HGPS cell (cell line): ENCODE measurements around the genes MAFF, TMEM184B, CBY1 and TOMM22.

GRCh38 chr22:37752265-37753187, 52.5 kb upstream of the H1-0 start:
- RRBS = 6% methylated on average over 5 of the region's 17 CpGs

DNA sequence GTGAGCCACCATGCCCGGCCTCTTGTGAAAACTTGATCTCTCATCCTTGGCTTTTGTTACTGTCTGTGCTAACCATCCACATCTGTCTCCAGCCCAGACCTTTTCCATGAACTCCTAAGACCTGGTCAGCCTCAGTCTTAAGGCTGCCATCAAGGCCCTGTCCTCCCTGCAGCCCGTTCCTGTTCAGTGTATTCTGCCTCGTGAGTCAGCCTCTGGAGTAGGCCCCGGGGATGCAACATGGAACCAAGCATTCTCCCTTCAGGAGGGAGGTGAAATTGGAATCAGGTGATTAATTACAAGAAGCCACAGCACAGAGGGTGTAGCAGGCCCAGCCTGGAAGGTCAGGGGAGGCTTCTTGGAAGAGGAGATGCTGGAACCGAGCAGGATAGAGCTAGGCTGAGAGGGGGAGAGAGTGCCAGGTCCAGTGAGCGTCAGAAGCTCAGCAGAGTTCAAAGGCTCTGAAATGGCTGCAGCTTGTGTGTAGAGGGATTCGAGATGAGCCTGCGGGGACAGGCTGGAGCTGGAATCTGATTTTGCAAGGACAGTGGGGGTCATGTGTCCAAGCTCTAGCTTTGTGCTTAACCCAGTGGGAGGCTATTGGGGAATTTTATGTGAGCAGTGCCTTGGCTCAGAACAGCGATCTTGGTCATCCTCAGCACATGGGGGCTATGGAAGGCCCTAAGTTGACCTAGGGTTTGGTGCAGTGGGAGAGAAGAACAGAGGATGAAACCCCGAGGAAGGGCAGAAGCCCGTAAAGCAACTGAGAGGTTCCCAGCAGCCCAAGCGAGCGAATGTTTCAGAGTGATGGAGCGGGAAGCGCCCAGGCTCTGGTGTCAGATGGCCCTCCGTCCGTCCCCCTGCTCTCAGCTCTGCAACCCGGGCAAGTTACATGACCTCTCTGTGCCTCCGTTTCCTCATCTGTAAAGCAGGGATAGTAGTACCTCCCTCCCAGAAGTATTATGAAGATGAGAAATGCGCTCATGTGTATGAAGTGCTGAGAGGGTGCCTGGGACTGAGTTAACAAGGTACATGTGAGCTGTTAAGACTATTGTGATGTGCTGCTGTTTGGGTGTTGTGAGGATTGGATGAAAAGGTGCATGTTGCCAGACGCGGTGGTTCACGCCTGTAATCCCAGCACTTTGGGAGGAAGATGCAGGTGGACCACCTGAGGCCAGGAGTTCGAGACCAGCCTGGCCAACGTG, 25.3 kb upstream of the H1-0 start:
- RRBS = no CpG with 5 or more reads among the region's 25 CpGs

DNA sequence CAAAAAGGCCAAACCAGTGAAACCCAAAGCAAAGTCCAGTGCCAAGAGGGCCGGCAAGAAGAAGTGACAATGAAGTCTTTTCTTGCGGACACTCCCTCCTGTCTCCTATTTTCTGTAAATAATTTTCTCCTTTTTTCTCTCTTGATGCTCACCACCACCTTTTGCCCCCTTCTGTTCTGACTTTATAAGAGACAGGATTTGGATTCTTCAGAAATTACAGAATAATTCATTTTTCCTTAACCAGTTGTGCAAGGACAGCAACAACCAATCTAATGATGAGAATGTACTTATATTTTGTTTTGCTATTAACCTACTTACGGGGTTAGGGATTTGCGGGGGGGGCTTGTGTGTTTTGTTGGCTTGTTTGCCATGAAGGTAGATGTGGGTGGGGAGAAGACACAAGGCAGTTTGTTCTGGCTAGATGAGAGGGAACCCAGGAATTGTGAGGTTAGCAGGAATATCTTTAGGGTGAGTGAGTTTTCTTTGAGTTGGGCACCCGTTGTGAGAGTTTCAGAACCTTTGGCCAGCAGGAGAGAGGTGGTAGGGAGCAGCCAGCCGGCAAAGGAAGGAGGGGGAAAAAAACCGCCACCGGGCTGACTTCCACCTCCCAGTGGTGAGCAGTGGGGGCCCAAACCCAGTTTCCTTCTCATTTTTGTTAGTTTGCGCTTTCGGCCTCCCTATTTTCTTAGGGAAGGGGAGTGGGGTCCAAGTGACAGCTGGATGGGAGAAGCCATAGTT, 1.2 kb downstream of the H1-0 start:
- RRBS = 8% methylated on average over 1 of the region's 10 CpGs

GRCh38 chr22:37862653-37863282, 13.5 kb downstream of the EIF3L start:
- RRBS = no CpG with 5 or more reads among the region's 4 CpGs

DNA sequence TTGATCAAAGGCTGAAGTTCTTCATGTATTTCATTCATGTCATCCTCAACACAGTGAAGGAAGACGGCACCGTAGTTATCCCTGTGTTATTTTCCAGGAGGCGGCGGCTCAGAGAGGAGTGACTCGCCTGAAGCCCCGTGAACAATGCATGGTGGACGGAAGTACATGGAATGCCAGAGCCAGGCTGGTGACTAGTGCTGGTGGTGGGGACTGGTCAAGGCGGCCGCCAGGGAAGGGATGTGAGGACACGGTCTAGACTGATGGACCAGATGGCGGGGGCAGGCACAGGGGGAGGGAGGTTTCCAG, 16.3 kb upstream of the PICK1 start:
- RRBS = no CpG with 5 or more reads among the region's 11 CpGs

DNA sequence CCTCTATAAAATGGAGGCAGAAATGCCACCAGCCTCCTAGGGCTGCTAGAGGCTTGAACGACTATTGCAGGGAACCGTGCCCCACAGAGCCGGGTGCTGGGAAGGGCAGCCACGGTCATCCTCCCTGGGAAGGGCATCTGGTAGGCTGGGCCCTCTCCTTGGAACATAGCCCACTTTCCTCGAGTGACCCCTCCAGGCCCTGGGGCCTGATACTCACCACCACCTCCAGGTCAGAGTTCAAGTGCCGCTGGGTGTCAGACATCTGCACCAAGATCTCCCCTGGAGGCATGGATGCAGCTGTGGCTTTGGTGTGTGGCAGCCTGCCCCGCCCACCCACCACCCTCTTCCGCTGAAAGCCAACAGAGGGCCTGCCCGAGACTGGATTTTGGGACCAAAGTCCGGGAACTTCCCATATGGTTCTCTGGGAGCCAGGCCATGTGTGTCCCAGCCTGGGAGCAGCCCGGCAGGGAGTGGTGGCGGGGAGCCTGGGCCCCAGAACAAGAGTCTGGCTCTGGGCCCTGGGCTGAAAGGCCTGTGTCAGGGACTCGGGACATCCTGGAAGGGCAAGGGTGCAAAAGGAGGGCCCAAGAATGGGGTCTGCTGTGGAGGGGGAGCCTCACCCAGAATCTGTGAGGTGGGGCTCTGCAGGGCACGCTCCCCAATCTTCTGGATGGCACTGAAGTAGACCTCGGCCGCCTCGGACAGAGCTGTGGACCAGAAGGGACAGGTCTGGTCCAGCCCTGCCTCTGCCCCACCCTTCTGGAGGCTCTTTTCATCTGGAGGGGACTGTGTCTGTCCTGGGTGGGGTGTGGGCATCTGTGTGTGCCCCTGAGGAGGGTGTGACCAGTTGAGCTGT, 2.6 kb downstream of the BAIAP2L2 start:
- RRBS = 22% methylated on average over 2 of the region's 17 CpGs

GRCh38 chr22:38201394-38202314, at the start of gene MAFF:
Gene MAFF (plus strand): TSS chr22:38201994.
- RRBS = 2% methylated on average over 46 of the region's 77 CpGs

GRCh38 chr22:38272878-38273588, at the start of gene TMEM184B:
Gene TMEM184B (minus strand): TSS chr22:38273010.
- RRBS = 1% methylated on average over 31 of the region's 64 CpGs

DNA sequence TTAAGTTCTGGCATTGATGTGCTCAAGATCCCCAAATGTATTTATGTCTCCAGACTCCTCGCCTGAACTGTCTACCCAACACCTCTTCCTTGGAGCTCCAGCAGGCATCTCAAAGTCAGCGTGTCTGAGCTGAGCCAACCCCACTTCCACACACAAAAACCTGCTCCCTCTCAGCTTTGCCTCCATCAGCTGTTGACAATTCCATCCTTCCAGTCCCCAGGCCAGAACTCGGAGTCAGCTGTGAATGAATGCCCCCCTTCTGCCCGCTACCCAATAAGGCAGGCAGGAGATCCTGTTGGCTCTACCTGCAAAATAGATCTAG, 740 bp upstream of the TMEM184B start:
- RRBS = no CpG with 5 or more reads among the region's 4 CpGs

DNA sequence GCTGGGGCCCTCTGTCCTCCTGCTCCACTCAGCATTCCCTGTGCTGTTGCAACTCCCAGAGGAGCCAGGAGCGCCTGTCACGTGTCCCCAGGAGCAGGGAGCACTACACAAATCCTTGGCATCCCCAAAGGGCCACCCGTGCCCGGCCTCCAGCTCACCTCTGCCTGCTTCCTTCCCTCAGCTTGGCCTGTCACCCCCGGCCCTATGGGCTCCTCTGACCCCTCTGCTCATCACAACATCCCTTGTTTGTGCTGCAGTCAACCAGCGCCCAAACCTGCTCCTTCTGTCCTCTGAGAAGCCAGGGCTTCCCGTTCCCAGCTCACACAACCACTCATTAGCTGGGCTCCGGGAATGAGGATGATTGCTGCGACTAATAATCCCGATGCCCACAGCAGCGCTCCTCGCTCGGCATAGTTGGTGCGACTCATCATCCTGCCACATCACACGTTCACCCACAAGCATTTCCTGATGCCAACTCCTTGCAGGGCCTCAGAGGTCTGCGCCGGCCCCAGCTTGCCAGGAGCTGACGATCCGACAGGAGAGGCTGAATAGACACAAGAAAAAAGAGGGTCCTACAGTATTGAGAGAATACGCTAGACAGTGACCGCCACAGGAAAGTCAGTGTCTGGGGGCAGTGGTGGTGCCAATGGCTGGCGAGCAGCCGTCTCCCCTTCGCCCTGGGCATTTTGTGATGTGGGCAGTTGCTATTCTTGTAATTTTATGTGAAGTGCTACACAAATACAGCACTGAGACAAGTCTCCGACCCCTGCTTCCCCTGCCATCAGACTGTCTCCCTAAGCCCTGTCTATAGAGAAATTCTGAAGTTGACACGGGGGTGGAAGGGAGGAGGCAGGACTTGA, 10.6 kb upstream of the CSNK1E start:
- RRBS = 67% methylated on average over 2 of the region's 26 CpGs

GRCh38 chr22:38457325-38457774, 2.4 kb upstream of the KCNJ4 start:
- RRBS = no CpG with 5 or more reads among the region's 9 CpGs

GRCh38 chr22:38531874-38532217, 25.7 kb upstream of the DDX17 start:
- RRBS = no CpG with 5 or more reads among the region's 3 CpGs

GRCh38 chr22:38656196-38657167, at the start of gene CBY1:
Gene CBY1 (plus strand): TSS chr22:38656638.
- RRBS = 1% methylated on average over 30 of the region's 73 CpGs

GRCh38 chr22:38657598-38658061, 1.2 kb downstream of the CBY1 start:
- RRBS = no CpG with 5 or more reads among the region's 3 CpGs

DNA sequence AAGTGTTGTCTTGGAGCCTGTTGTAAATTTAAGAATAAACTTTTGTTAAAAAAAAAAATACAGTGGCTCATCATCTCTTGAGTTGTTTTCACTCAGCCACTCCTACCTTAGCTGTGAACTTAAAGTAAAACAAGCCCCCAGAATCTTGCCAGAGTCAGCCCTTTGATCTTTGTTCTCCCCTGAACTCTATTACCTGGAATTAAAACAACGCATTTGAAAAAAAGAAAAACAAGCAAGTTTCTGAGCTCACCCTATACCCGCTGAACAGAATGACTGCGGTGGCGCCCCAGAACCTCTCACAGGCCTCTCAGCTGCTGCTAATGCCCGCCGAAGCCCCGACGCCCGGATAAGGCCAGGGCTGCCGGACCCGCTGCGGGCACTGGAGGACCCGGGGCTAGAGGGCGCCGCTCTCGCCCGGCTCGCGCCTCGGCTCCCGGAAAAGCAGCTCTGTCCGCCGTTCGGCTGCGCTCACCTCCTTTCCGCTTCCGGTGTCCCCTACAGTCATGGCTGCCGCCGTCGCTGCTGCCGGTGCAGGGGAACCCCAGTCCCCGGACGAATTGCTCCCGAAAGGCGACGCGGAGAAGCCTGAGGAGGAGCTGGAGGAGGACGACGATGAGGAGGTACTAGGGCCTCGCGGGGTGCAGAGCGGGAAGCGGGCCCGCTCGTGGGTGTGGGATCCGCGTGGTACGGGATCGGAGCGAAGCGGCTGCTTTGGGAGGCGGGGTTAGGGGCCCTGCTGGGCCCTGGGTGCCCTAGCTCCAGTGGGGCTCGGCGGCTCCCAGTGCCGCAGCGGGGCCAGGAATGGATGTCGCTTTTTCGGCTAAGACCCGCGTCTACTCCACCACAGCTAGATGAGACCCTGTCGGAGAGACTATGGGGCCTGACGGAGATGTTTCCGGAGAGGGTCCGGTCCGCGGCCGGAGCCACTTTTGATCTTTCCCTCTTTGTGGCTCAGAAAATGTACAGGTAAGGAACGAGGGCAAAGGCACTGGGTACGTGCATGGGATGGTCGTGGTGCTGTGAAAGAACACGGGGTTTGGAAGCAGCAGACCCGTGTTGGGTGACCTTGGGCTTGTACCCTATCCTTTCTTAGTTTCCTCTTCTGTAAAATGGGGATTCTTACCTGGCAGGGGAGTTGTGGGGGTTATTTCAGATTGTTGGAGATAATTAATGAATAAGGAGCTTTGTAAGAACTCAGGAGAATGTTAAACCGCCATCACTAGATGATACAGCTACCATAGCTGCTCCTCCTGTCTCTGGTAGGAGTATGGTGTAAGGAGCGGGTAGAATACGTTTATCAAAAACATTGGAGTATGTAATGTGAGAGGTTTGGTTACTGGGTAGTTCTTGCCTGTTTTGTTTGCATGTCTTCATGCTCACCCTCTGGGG, at the start of gene TOMM22:
Gene TOMM22 (plus strand): TSS at position 482 of the 1,389 bp plus-strand sequence.
- RRBS = 1% methylated on average over 11 of the region's 75 CpGs

DNA sequence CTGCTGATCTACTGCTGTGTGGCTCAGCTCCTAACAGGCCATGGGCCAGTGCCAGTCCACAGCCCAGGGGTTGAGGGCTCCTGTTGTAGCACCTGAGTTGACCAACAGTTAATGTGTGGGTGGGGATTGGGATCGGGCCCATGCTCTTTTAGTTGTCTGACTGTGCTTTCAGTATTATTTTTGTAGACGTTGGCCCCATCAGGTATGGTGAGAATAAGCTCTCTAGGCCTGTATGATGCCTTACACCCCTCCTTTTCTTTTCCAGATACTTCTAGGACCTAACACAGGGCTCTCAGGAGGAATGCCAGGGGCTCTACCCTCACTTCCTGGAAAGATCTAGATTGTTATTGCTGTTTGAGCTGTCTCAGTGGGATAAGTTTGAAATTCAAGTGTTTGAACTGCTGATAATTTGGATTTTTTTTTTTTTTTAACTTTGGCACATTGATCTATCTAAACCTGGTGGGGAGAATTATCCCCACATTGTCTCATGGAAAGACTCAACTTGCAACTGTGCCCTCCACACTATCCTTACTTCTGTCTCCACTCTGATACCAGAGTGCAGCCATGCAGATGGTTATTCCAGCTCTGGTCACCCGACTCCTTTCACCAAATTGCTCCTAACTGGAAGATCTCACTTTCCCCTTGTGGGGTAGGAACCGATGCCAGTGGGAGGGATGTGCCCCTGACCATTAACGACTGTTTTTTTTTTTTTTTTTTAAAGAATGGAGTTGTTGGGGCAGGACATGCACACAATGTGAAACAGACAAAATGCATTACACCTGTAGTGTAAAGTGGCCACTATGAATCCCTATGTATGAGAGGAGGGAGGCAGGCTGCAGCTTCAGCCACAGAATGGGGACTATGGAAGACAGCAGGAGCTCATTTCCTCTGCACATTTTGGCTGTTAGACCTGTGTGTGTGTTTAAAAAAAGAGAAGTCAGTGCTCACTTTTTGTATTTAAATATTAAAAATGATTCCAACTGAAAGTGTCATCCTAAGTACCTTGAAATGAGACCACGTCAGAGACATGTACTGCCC, 2.1 kb downstream of the TOMM22 start:
- RRBS = no CpG with 5 or more reads among the region's 6 CpGs

- RRBS = no CpG with 5 or more reads among the region's 26 CpGs
These were observed 17.6 kb downstream of the SUN2 start for GRCh38 chr22:38737848-38738940.

DNA sequence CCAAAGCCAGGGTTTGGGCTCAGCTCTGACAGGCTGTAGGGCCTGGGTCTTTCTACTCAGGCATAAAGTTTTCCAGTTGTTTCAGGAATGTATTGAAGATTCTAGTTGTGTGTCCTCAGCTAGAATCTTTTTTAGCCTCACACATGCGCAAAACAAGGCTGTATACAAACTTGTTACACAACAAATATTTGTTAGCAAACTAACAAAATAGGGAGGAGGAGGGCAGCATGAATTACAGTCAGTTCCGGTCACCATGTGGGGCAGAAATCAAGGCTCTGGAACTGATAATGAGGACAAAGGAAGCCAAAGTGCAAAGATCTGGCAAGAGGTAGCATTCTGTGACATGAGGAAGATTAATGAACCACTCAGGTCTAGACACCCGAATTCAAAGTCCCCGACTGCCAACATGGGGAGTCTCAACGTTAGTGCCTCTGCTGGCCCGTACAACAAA, 2.0 kb downstream of the SUN2 start:
- RRBS = no CpG with 5 or more reads among the region's 6 CpGs

DNA sequence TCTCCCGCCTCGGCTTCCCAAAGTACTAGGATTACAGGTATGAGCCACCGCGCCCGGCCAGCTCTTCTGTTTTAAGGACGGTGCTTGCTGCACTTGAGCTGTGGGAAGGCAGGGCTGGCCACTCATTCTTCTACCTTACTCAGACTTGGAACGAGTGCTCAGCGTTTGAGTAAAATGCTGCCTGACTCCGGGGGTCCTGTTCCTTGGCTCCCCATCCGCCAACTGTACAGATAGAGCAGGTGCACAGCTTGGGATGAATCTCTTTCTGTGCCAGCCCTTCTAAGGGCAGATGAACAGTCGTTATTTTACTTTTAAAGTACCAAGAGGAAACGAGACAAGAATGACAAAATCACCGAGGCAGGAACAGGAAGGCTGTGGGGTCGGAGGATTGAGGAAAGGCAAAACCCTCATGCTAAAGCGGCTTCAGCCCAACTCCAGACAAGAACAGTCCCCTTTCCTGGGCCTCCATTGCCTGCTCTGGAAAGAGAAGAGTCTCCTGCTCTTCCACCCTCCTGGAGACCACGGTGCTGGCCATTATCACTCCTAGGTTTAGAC, 978 bp upstream of the SUN2 start:
- RRBS = no CpG with 5 or more reads among the region's 16 CpGs

DNA sequence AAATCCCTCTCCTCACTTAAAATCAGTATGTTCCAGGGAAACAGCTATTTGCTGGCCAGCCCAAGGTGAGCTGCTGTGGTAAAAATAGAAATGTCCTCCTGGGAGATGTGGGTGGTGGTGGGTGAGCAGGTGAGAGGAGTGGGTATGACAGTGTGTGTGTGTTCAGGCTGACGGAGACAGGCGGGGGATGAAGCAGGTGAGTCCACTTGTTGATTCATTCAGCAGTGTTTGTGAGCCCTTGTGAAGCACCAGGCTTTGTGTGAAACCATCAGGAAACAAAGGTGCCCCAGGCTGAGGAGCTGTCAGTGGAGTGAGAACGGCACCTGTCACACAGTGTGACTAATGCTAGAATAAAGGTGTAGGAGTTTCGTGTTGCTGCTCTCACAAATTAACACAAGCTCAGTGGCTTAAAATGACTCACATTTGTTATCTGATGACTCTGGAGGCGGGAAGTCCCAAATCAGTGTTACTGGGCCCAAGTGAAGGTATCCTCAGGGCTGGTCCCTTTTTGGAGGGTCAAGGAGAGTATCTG, 1.9 kb upstream of the CBX6 start:
- RRBS = no CpG with 5 or more reads among the region's 5 CpGs